ENCODE results near the gene RIMOC1.

- PRO-cap: no peak
Measured at GRCh38 chr5:39137530-39138100, 63.4 kb upstream of the RICTOR start.

- PRO-cap: no peak
Measured at GRCh38 chr5:39164839-39165486, 54.4 kb downstream of the FYB1 start.

- PRO-cap: no peak
Measured at GRCh38 chr5:39177607-39178130, 41.7 kb downstream of the FYB1 start.

GRCh38 chr5:39197976-39198520 is 21.3 kb downstream of the FYB1 start:
- PRO-cap: no peak

GRCh38 chr5:39217175-39217561 is 2.2 kb downstream of the FYB1 start:
- PRO-cap: no peak

GRCh38 chr5:39256498-39256936 is 37.2 kb upstream of the FYB1 start:
- PRO-cap: no peak

DNA sequence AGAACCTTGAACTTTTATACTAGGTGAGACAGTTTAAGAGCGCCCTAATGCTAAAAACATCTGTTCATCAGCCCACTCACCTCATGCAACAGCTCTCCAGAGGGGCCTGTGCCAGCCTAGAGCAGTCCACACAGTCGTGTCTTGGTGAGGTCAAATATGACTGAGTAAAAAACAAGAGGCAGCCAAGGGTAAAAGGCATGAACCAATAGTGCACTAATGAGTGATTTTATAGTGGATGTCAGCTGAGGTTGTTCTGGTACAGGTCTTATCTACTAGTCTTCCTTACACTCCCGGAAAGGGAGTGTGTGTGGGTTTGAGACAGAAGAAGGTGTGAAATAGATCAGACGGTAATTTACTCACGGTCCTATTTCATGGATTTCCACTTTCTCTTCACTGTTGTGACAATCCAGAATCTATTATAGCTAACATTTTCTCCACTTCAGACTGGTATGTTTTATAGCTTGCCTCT is 6.9 kb upstream of the C9 start:
- PRO-cap: no peak

- PRO-cap: no peak
Measured at GRCh38 chr5:39373677-39374128, 9.4 kb upstream of the C9 start.

DNA sequence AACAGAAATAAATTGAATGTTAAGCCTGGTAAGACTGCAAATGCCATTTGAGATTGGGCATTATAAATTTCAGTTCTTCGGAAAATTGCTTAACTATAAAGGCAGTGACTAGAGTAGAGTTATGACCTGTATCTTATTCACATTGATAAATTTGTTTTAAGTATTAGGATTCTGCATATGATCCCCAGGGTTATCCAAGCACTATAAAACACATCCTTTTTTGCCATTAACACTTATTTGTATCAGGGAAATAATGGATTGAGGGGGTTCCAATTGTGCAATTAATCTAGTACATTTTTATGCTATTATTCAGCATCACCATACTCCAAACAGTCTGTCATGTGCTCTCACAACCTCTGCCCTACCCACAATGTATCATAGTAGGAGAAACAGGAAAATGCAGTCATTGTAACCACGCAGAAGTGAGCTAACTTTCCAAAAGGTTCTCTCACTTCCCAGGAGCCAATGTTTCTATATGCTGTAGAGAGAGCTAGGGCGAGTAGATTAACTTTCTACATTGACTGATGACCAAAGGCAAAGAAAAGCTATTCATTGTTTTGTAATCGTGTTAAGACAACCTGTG is 29.9 kb downstream of the DAB2 start:
- PRO-cap: no peak

DNA sequence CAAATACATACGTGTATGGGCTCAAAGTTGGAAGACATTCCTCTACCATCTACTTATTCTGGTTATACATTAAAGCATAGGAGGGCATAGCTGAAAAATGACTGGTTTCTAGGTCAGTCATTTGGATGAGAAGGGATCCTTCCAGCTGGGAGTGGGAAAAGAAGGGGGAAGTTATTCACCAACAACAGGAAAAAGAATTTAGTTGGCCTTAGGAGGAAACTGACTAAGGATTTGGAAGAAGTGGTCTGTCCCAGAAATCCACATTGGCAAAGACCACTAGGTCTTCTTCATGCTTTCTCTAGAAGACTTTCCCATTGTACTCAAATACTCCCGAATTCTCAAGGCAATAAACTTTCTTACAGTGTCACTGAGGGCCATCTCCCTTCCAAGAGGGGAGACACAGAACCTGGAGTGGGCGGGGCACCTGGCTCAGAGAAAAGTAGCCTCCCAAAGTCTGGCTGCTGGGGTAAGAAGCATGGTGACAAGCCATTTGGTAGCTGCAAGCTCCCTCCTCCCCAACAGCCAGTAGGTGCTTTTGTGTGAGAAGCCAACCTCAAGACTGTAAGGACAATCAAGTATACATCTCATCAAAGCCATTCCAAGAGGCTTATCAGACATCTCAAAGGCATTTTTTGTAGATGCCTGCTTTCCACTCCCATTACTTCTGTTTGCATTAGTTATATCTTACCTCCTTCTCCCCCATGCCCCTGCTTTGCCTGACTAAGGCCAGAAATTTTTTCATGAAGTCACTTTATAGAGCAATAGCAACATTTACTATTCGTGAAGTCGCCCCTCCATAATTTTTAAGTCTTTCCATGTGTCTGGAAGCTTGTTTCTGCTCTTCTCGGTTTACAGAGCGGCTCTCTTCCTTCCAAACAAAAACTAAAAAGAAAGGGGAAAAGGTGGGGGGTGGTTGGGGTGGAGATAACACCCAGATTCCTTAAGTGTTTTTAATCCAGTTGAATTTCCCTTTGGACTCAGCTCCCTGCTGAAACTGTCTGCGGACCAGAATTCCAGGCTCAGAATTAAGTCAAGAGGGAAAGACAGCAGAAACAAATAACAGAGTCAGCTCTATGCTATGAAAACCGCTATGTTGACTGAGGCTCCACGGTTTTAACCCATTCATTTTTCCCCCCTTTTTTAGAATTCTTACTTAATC is 1.4 kb downstream of the DAB2 start:
- PRO-cap: no peak

- PRO-cap: no peak
Measured at GRCh38 chr5:40391602-40392124, 288.1 kb upstream of the PTGER4 start.

GRCh38 chr5:40442357-40442943 is 237.3 kb upstream of the PTGER4 start:
- PRO-cap: no peak

DNA sequence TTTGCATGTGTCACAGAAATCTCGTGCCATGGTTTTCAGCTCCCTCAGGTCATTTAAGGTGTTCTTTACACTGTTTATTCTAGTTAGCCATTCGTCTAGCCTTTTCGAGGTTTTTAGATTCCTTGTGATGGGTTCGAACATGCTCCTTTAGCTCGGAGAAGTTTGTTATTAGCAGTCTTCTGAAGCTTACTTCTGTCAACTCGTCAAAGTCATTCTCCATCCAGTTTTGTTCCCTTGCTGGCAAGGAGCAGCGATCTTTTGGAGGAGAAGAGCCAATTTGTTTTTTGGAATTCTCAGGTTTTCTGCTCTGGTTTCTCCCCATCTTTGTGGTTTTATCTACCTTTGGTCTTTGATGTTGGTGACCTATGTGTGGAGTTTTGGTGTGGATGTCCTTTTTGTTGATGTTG is 113.5 kb upstream of the PTGER4 start:
- PRO-cap: no peak

DNA sequence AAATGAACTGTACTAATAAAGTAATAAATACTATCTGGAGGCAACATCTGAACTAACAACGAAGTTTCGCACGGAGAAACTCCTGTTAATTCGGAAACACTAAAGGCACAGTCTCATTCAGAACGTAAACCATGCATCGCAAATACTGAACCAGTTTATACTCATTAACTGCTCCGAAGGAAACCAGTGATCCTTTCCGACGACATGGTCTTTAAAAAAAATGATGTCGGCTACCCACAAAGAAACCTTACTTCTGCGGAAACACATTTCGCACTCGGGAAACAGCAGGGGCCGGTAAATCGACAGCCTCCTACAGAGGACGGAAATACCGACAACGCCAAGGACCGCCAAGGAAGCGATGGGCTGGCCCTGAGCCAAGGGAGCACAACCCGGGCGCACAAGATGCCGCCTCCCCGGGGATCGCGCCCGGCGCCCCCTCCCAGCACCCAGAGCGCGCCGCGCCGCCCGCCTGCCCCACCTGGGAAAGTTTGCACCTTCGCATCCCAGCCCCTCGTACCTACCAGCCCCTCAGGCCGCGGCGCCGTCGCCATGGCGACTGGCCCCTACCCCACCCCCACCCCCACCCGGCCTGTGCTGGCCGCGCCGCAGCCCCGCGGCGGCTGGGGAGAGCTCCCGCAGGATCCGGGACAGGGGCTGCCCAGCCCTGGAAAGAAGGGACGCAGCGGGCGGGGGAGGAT is 731 bp downstream of the PRKAA1 start:
- PRO-cap: no peak

- PRO-cap: no peak
Measured at GRCh38 chr5:41261178-41261701, 47.9 kb upstream of the C6 start.

DNA sequence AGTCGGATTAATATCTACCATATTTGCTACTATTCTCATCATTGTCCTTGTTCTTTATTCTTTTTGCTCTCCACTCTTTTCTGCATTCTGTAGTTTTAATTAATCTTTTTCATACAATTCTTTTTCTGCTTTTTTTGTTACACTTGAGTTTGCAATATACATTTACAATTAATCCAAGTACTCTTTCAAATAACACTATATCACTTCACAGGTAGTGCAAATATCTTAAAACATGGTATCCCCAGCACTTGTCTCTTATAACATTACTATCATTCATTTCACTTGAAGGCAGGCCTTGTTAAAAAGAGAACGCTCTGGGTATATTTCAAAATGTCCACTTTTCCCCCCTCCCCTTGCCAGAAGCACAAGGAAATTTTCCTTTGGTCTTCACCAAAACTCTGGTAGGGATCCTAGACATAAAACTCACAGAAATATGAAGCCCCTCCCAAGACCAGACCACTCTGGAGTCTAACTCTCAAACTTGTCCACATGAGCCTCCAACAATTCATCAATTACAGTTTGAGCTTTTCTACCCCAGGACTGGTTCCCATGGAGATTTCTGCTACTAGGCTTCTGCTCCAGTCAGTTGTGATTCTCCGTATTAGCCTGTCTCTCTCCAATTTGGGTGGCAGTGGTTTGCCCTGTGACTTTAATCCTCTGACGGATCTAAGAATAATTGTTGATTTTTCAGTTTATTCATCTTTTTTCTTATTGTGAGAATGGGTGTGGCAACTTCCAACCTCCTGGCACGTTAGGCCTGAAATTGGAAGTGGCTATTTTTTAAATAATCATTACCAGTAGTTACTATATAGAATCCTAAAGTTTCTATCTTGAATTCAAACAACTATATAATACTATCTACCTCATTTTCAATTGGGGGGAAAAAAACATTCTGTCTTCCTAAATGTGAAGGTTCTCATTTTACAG is 47.0 kb downstream of the OXCT1 start:
- PRO-cap: no peak

DNA sequence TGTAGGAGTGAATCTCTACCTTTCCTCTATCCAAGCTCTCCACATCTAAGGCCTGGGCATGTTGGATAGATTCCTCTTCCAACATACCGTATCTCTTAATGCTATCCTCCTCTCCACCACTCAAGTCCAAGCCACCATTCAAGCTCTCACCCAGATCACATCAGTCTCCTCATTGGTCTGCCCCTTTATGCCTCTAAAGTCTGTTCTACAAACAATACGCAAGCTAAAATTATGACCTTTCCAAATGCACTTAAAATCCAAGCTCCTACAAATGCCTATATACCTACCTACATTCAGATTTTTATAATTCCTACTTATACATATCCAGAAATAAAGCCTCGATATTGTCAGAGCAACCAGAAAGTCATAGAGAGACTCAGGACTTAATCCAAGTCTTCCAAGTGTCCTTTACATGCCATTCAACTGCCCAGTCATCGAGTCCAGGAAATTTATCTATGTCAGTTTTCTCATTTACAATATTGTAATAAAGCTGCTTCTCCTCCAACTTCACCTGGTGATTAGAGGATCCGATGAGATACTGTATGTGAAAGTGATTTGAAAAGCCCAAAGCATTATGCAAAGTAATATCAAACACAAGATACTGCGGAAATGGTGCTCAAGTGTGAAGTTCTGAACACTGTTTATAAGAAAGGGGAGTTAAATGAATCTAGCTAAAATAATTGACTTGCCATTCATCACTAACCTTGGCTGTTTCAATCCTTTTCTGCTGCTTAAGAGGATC is 43.1 kb downstream of the OXCT1 start:
- PRO-cap: no peak

- PRO-cap: bidirectional peak, plus-strand start at chr5:41904338, minus-strand start at chr5:41903967
Measured at GRCh38 chr5:41903766-41904738, at the start of gene RIMOC1. RIMOC1 (plus strand) TSS chr5:41904344.

DNA sequence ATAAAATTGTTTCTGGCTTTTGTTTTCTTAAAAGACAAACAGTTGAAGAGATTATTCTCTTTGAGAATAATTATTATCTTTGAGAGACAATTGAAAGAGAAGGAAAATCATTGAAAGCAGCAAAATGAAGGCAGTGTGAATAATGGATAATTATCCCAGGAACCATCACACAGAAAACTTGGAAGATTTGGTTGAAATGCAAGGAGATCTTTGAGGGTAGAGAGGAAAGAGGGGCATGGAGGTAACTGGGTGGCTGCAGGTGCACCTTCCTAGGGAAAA is 243.6 kb upstream of the GHR start:
- PRO-cap: no peak

- PRO-cap: no peak
Measured at GRCh38 chr5:42377556-42377986, 45.7 kb upstream of the GHR start.

Measured in aorta (tissue), 1 donor.